Frontal cortex (tissue), 2 donors: ENCODE results near the genes CPNE1, NFS1, NDRG3 and RPN2.

DNA sequence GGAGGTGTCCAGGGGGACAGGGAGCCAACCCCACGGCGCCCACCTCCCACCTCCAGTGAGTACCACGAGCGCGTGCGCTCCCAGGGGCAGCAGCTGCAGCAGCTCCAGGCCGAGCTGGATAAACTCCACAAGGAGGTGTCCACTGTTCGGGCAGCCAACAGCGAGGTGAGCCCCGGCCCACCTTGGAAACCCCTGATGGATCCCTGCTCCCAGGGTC lies 2.8 kb downstream of the SPAG4 start:
- RAMPAGE, long total RNA: no peak

DNA sequence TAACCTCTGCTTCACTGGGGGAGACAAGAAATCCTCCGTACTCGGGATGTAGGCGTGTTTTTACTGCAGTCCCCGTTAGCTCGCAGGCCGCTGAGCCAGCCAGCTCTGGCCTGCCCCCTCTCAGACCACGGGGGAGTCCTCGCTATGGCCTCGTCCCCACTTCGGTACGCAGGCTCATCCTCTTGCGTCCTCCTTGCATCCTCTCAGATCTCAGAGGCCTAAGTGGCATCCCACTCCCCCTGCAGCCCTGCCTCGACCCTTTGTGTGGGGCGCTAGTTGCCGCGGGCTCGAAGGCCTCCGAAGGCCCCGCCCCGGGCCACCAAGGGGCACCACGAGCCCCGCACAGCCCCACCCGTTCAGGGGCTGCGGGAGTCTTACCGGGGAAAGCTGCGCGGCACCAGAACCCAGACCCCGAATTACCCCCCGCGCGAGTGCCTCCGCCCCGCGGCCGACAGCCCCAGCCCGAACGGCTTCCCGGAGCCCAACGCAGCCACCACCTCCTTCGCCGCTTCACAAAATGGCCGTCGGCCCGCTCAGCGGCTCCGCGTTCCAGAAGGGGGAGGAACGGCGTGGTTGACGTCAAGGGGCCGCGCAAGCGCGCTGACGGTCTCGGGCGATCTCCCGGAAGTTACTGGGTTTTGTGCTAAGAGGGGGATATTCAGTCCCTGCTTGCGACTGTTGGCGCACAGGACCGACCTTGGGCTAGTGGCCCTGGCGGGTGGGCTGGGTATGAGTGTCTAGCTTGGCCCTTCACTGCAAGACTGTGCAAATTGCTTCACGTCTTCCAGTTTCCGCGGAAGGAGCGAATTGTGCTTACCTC lies at the start of gene CPNE1:
Gene CPNE1, minus strand, starts transcription at position 519 of the 820 bp plus-strand sequence.
- RAMPAGE, long total RNA: no peak

- RAMPAGE, long total RNA: start-site peak on the minus strand at chr20:35699320-35699359, 37 and 6 reads in 2 replicates; start-site peak on the plus strand at chr20:35699378-35699466, 715 and 56 reads in 2 replicates
Observed at GRCh38 chr20:35698776-35699710, at the start of gene NFS1. NFS1 (minus strand) TSS chr20:35699352.

- RAMPAGE, long total RNA: no peak
Observed at GRCh38 chr20:35742295-35742433, 104 bp upstream of the RBM39 start.

DNA sequence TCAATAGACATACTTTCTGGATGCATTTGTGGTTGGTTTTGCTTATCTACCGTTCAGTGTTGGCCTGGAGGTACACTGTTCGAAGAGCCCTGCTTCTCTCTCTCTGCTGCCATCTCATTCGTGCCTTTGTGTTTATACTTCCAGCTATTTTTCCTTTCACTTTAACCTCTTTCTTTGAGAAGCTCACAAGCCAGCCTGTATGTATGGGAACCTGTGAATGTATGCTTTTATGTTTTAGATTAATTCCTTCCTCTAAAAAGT lies 83.1 kb downstream of the SCAND1 start:
- RAMPAGE, long total RNA: no peak

DNA sequence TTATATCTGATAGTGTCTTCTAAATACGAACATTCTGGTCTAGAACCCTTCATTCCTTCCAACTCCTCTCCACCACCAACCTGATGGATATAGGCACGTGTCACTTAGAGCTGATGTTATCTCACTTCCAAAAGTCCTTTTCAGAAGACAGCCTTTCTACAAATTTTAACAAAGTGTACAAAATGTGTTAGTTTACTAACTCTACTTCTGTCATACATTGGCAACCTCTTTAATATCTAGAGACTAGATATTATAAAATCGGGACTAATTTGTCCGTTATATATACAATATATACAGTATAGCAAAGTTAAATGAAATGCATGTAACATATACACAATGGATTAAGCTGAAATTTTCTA lies 79.6 kb downstream of the CNBD2 start:
- RAMPAGE, long total RNA: no peak

DNA sequence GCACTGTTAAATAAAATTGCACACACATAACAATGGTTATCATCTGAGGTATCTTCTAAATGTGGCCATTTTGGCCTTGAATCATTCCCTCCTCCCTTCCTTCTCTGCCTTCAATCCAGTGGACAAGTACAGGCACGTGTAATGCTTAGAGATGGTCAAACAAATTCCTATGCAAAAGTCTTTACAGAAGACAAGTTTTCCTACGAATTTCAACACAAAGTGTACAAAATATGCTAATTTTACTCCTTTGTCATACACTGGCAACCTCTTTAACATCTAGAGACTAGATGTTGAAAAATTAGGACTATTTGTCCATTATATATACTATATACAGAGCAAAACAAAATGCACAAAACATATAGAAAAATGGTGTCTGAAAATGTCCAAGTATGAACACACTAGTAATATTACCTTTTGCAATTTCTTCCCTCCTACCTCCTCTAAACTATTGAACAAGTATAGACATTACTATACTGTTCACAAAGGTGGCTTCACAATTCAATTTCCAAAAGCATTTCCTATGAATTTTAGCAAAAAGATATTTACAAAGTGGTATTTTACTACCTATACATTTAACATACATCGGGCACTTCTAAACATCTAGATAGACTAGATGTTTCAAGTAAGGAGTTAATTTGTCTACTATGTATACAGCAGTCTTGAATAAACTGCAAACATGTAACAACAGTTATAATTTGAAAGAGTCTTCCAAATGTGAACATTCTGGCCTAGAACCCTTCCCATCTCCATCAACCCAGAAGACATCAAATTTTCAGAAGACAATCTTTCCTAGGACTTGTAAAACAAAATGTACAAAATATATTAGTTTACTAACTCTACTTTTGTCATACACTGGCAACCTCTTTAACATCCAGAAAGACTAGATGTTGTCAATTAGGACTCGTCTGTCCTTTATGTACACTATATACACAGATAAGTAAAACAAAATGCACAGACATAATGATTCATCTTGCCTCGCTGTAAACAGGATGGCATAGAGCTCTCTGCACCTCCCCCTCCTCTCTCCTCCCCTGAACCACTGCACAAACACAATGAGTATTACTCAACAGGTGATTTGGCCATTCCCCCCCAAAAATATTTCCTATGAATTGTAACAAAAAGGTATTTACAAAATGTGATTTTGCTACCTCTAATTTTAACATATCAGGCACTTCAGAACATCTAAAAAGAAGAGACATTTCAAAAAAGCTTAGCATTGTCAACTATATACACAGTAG lies 80.6 kb downstream of the CNBD2 start:
- RAMPAGE, long total RNA: no peak

- RAMPAGE, long total RNA: no peak
Observed at GRCh38 chr20:36113471-36113875, 41.1 kb upstream of the EPB41L1 start.

DNA sequence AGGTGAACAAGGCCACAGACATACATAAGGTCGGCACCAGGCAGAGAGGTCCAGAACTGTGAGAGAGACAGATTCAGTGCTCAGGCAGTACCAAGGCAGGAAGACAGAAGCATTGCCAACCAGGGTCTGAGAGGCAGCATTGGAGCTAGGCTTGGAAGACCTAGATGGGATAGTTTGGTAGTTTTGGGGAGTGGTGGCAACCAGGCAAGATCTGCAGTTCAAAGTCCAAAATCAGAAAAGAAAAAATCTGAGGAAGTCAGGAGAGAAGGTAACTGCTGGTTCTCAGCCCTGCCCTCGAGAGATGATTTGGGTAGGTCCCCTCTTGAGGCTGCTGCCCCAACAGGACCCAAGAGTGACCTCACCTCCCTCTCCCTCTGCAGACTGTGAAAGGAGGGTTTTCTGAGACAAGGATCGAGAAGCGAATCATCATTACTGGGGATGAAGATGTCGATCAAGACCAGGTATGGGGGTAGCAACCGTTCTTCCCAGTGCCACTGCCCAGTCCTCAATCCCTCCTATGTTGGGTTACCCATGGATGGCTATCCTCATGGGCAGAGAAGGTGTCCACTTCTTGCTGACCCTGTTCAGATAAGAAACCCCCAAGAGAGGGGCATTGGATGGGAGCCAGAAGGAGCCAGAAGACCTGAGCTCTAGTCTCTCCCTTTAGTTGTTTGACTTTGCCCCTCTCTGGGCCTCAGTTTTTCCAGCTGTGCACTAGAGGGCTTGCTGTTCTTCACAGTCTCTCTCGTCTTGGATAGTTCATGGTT lies 14.6 kb upstream of the AAR2 start:
- RAMPAGE, long total RNA: no peak

DNA sequence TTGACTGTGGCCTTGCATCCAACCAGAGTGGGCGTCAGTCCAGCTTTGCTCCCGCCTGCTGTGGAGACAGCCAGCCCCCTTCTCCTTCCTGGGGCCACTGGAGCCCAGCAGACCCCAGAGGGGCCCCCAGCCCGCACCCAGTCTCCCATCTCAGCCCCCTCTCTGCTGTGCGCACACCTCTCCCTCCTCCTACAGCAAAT lies 30.5 kb downstream of the DLGAP4 start:
- RAMPAGE, long total RNA: no peak

GRCh38 chr20:36460985-36462155 lies 79.9 kb upstream of the MYL9 start:
- RAMPAGE, long total RNA: no peak

DNA sequence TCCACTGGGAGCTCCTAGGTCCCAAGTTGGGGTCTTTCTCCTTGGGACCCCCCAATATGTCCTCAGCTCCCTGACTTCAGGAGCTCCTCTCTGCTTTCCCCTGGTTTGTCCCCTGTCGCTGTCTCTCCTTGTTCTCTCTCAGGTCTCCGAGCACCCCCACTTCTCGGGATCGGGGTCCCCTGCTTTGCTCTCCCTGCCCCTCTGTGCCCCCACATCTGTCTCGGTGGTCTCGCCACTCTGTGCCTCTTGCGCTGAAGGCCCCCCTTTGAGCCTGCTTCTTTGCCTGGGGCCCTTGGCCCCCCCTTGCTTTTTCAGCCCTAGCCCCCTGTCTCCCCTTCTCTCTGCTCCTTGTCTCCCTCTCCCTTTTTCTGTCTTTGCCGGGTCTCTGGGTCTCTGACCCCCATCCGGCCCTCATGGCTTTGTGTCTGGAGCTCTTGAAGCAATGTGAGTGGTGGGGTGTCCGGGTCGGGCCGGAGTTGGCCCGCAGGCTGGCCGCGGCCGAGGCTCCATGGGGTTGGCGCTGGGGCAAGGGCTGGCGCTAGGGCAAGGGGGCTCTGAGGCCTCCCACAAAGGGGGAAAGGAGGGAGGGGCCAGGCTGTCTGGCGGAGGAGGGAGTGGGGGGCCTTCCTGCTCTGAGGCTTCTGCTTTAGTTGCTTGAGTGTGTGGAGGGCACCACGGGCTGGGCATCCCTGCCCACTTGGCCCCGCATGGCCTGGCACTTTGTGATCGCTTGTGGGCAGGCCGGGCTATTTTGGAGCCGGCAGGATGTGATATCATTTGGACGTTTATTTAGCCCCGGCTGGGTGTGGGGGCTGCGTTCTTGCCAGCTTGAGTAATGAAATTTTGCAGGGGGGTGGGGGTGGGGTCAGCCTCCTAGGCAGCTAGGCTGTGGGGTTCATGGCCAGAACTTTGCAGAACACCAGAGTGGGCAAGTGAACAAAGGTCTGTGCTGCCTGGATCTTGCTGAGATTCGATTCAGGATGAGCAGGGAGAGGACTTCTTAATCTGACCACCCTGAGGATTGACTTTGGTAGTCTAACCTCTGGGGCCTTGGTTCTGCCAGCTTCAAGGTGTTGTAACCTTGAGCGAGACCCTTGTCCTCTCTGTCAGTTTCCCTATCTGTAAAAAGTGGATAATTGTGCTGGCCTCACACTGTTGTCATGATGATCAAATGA lies 78.8 kb upstream of the MYL9 start:
- RAMPAGE, long total RNA: no peak

GRCh38 chr20:36498468-36499856 lies 42.4 kb upstream of the MYL9 start:
- RAMPAGE, long total RNA: no peak

- RAMPAGE, long total RNA: no peak
Observed at GRCh38 chr20:36550764-36551625, 9.7 kb downstream of the MYL9 start.

GRCh38 chr20:36572416-36573138 lies 820 bp upstream of the TGIF2 start:
- RAMPAGE, long total RNA: no peak

GRCh38 chr20:36745383-36746560 lies at the start of gene NDRG3:
NDRG3 (minus strand) TSS chr20:36746090.
- RAMPAGE, long total RNA: no peak

DNA sequence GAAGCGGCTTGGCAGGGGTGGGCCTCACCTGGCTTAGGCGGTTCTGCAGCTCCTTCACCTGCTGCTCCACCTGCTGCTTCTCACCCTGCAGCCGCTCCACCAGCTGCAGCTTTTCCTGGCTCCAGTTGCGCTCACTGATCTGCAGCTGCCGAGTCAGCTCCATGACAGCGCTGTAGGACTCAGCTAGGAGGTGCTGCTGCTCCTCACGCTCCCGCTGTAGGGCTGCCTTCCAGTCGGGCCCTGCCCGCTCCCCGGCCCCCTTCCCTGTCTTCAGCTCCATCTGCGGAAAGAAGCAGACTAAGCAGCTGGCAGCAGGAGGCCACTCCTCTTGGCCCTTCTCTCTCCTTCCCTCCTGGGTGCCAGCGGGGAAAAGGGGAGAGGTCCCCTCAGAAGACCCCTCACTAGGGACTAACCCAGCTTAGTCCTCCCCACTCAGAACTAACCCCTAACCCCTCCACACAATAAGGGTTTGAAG lies 29.3 kb upstream of the DSN1 start:
- RAMPAGE, long total RNA: no peak

DNA sequence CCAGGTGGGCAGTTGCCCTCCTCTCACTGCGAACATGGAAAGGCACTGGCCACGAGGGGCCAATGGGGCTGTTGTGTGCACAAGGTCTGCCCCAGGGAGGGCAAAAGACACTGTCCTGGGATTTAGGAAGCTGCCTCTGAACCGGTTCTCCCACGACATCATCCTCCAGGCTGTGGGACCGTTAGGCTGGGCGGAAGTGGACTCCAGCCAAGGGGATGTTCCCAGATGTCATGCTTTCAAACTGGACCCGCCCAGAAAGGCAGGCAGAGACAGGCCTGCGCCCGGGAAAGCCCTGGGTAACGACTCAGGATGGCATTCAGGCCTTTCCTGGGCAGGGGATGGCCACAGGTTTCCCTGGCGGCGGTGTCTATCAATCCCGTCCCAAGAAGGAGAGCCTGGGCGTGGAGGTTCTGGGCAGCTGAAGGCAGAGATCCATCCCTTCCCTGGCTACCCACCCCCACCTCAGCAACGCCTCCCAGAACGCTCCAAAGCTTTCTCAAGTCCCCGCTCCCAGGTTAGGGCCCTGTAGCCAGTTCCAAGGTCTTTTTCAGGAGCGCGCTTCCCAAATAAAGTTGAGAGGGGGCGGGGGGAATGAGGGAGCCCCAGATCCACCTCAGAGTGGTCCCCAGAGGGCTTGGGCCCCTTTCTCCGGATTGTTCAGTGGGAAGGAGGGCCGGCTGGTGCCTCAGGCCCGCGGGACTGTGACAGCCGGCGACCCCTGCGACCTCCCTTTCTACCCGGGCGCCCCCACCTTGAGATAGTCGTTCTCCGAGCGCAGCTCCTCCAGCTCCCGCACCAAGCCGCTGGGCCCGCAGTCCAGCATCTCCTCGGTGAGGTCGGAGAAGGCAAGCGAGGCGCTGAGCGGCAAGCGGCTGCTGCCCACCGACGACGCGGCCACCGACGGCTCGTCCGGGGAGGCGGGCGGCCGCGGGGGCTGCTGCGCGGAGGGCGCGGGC lies 1.2 kb downstream of the SOGA1 start:
- RAMPAGE, long total RNA: no peak

DNA sequence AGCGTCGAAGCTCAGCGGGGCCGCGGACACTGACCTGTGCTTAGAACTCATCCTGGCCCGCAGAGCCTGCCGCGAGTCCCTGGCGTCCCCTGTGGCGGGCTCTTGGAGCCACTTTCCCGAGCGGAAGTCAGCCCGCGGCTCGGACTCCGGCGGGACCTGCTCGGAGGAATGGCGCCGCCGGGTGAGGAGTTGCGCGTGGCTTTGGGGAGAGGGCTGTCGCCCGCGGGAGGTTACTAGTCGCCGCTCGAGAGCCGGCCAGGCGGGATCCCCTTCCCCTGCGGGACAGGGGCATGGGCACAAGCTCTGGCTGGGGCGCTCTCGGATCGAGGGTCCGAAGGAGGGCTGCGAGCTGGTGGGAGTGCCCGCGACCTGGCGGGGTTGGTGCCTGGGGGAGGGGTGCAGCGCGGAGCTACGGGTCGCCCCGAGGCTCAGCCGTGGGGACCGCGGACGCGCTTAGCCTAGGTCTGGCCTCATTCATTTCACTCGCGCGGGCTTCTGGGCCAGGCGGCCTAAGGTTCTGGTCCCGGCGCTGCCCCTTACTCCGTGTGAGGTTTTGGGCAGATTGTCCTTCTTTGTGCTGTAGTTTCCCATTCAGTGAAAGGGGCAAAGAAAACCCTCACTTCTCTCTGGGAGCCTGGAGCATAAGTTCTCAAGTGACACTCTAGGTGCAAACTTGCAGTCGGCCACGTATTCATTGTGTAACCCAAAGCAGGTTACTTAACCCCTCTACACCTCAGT lies at the start of gene RPN2:
Gene RPN2, plus strand, starts transcription at position 142 of the 738 bp plus-strand sequence.
- RAMPAGE, long total RNA: start-site peak on the minus strand centred at position 369 of the sequence, 59 bp wide, 29 and 10 reads in 2 replicates

GRCh38 chr20:37179927-37180492 lies 880 bp downstream of the RPN2 start:
- RAMPAGE, long total RNA: no peak